ENCODE measurements around a stretch of chr5.

DNA sequence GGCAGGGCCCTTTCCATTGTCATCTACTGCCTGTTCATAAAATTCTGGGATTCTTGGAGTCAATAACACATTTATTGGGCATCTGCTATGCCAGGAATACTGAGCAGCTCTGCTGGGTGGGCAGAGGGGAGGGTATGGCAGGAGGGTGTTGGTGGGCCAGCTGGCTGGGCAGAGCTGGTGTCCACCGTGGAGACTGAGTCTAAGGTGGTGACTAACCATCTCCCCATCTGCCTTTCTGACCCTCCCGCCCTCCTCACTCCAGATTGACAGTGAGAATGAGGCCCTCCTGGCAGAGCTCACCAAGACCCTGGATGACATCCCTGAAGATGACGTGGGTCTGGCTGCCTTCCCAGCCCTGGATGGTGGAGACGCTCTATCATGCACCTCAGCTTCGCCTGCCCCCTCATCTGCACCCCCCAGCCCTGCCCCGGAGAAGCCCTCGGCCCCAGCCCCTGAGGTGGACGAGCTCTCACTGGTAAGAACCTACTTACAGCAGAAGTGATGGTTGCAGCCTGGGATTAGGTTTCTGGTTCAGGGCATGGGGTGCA, 96.4 kb downstream of the PPARGC1B start:
- RRBS, result no CpG with 5 or more reads among the region's 8 CpGs

- RRBS, result no CpG with 5 or more reads among the region's 9 CpGs
These were observed 23.7 kb downstream of the HMGXB3 start for GRCh38 chr5:150024119-150024823.

- RRBS, result no CpG with 5 or more reads among the region's 6 CpGs
These were observed 34.0 kb downstream of the CSF1R start for GRCh38 chr5:150052360-150052786.

DNA sequence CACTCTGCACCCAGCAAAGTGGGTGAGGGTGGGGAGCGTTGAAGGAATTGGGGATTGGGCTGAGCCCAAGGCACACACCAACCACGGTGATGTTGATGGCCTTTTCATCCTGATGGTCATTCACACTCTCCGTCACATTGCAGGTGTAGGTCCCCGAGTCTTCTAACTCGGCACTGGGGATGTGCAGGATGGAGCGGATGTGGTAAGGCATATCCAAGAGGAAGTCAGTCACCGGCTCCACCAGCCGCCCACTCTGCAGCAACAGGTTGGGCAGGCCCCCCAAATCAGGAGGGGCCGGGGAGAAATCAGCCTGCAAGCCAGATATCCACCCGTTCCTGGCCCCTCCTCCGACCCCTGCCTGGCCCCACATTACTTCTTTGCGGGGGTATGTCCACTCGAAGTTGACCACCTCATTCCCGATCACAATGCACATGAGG, 22.1 kb downstream of the PDGFRB start:
- RRBS, result 88% methylated on average over 3 of the region's 14 CpGs

DNA sequence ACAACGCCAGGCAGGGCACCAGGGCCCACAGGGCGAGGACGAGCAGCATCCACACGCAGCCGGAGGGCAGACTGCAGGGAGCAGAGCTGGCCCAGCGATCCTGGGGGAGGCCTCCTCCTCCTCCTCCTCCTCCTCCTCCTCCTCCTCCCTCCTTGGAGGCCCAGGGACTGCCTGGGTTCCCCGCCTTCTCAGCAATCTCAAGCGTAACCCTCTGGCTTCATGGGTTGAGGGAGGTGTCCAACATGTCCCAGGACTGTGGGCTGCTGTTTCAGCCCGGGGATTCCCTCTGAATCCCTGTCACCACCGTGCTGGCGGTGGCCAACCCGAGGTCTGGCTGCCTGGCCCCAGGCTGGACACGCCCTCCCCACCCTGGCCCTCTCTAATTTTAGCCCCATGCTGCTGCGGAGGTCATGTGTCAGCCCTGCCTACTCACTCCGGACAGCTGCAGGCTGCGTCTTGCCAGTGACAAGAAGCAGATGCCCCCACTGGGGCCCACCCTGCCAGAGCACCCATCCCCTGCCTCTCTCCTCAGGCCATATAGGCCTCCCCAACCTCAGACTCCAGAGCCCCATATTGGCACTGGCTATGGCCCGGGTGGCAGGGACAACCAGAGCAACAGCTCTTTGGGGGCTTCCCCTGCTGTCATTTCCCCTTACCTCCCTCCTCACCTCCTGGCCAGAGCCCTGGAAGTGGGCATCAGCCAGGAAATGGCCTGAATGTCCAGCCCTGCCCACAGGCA, 44.2 kb downstream of the CAMK2A start:
- RRBS, result no CpG with 5 or more reads among the region's 17 CpGs

DNA sequence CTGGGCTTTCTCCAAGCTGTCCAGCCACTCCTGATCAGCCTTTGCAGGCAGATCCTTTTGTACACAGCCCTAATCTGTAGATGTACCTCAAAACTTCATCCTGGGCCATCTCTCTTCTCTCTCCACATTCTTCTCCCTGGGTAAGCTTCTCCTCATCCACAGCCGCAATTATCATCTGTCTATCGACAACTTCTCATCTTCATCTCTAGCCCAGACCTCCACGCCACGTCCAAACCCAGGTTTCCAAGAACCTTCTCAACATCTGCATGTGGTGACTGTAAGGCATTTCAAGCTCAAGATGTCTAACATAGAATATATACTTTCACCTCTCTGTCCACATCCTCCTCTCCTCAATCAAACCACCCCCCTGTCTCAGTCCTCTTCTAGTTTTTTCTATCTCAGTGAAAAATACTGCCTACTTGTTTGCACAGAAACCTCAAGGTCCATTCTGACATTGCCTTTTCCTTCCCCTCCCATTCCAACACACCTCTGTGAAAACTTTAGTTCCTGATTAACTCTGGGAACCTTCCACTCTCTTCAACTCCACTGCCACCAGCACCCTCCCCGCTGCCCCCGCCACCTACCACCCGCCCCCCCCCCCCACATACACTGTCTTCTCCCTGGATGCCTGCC, 2.5 kb upstream of the TCOF1 start:
- RRBS, result no CpG with 5 or more reads among the region's 7 CpGs

GRCh38 chr5:150385973-150386461, 26.7 kb downstream of the CD74 start:
- RRBS, result no CpG with 5 or more reads among the region's 14 CpGs

DNA sequence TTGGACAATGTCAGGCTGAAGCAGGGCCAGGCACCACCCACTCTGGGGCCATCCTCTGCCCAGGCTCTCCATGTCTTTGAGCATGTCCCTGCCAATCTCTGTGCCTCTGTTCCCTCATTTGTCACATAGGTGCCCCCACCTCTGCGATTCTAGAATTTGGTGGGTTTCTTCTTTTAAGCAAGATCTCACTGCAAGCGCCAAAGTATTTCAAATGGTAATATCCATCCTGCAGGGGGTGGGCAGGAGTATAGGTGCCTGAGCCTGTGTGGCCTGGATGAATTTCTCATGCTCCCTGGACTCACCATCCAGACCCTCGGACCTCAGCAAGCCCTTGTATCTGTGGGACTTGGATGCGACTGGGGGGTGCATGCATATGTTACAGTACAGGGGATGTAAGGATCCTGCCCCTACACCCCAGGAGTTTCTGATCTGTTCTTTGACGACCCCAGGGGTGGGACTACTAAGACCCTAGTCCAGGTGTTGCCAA, 4.4 kb downstream of the CD74 start:
- RRBS, result no CpG with 5 or more reads among the region's 5 CpGs

DNA sequence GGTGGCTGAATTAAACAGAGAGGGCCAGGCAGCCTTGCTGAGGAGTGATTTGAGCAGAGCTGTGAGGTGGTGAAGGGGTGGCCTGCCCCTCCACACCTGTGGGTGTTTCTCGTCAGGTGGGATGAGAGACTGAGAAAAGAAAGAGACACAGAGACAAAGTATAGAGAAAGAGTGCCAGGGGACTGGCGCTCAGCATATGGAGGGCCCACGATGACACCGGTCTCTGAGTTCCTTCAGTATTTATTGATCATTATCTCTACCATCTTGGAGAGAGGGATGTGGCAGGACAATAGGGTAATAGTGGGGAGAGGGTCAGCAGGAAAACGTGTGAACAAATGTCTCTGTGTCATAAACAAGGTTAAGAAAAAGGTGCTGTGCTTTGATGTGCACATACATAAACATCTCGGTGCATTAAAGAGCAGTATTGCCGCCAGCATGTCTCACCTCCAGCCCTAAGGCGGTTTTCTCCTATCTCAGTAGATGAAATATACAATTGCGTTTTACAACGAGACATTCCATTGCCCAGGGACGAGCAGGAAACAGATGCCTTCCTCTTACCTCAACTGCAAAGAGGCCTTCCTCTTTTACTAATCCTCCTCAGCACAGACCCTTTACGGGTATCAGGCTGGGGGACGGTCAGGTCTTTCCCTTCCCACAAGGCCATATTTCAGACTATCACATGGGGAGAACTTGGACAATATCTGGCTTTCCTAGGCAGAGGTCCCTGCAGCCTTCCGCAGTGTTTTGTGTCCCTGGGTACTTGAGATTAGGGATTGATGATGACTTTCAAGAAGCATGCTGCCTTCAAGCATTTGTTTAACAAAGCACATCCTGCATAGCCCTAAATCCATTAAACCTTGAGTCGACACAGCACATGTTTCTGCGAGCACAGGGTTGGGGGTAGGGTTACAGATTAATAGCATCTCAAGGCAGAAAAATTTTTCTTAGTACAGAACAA, 4.4 kb upstream of the RPS14 start:
- RRBS, result no CpG with 5 or more reads among the region's 16 CpGs

GRCh38 chr5:150498954-150499541, 8.9 kb upstream of the NDST1 start:
- RRBS, result no CpG with 5 or more reads among the region's 2 CpGs

GRCh38 chr5:150501655-150502591, 6.0 kb upstream of the NDST1 start:
- RRBS, result no CpG with 5 or more reads among the region's 12 CpGs

GRCh38 chr5:150544686-150545512, 37.0 kb downstream of the NDST1 start:
- RRBS, result 93% methylated on average over 5 of the region's 18 CpGs

DNA sequence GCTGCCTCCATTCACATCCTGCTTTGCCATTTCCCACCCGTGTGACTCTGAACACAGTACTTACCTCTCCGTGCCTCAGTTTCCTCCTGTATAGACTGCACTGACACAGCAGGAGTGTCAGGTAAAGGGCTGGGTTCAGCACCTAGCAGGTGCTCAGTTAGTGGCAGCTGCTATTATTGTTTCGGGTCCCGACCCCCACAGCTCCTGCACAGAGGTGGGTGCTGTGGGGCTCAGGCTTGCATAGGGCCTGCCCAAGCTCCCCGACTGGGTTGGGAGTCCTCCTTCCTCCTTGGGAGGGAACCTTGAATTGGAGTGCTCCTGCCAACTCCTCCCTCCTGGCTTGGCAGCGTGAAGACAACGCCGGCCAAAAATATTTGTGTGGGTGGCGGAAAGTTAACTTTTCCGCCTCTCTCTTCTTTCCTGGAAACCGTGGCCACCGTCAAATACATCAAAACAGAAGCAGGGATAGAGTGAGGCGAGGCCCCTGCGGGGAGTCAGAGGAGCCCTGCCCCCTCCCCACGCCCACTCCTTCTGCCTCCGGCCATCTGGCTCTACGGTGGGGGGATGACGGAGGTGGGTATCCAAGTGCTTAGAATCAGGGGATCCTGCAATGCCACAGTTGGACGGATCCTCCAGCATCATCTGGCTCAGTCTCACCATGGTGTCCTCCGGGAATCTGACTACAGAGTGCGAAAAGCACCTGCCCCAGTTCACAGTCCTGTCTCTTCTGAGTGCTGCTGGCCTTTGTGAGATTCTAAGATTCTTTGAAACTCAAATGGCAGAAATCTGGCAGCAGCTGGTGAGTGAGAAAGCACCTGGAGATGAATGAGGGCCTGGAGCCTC, 25.3 kb upstream of the SYNPO start:
- RRBS, result no CpG with 5 or more reads among the region's 21 CpGs

- RRBS, result under 1% methylated on average over 12 of the region's 61 CpGs
These were observed 16.0 kb upstream of the SYNPO start for GRCh38 chr5:150624308-150624980.

- RRBS, result no CpG with 5 or more reads among the region's 7 CpGs
These were observed 2.8 kb upstream of the MYOZ3 start for GRCh38 chr5:150658007-150658882.

DNA sequence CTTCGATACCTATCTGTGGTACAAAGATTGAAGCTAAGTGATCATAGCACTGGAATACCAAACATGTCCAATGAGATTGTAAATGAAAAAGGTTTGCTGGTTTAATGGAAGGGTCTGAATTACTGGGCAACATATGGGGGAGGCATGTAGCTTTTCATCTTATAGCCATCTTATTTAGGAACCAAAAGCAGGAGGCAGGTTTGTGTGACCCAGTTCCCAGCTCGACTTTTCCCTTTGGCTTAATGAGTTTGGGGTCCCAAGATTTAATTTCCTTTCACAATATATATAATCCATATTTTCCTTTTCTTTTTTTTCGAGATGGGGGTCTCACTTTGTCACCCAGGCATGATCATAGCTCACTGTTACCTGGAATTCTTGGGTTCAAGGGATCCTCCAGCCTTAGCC, 3.2 kb upstream of the RBM22 start:
- RRBS, result no CpG with 5 or more reads among the region's 3 CpGs

GRCh38 chr5:150729444-150730015, 28.7 kb upstream of the RBM22 start:
- RRBS, result no CpG with 5 or more reads among the region's 4 CpGs

- RRBS, result no CpG with 5 or more reads among the region's 5 CpGs
These were observed 5.3 kb downstream of the DCTN4 start for GRCh38 chr5:150753485-150754001.

Measured in AG08470 (cell line).